Bronchus (tissue), 1 donor: ENCODE results near the genes DEFB127, FAM110A and SIRPB1.

- PRO-cap, result no peak
Measured at GRCh38 chr20:157217-157543, at the start of gene DEFB127. DEFB127 (plus strand) TSS chr20:157454.

DNA sequence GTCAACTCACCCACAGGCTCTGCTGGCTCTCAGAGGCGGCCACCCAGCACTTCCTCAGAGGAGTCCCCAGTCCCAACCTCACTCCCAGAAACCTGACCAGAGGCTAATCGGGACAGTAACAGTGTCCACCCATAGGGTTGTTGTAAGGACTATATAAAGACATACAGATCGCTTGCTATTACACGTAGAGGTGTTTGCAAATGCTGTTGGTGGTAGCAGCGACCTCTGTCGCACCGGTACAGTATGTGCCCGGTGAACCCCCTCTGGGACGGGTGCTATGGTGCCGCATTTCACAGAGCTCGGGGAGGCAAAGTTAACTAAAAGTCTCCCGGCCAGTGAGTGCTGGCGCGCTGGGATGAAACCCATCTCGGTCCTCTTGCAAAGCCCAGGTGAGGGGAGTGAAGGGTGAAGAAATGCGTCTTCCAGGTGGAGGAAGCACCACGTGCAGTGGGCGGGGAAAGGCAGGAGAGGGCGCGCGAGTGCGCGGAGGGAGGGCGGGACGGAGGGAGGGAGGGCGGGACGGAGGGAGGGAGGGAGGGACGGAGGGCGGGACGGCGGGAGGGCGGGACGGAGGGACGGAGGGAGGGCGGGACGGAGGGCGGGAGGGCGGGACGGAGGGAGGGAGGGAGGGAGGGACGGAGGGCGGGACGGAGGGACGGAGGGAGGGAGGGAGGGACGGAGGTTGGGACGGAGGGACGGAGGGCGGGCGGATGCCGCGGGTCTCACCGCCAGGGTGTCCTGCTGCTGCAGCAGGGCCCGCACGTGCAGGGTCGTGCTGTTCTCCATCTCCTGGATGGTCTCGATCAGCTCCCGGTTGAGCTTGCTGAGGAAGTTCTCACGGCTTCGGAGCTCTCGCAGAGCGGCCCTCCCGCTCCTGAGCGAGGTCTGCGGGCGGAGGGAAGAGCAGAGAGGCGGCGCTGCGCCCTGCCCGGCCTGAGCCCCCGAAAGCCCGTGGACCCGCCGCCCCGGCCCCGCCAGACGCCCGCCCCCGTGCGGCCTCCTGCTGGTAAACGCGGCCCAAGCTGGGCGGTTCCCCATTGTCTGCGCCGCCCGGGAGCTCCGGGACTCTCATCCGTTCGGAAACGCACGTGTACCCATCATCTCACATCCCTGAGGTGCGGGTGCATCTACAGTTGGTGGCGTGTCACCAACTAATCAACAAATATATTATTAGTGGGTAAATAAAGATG lies 11.7 kb downstream of the C20orf96 start:
- PRO-cap, result no peak

DNA sequence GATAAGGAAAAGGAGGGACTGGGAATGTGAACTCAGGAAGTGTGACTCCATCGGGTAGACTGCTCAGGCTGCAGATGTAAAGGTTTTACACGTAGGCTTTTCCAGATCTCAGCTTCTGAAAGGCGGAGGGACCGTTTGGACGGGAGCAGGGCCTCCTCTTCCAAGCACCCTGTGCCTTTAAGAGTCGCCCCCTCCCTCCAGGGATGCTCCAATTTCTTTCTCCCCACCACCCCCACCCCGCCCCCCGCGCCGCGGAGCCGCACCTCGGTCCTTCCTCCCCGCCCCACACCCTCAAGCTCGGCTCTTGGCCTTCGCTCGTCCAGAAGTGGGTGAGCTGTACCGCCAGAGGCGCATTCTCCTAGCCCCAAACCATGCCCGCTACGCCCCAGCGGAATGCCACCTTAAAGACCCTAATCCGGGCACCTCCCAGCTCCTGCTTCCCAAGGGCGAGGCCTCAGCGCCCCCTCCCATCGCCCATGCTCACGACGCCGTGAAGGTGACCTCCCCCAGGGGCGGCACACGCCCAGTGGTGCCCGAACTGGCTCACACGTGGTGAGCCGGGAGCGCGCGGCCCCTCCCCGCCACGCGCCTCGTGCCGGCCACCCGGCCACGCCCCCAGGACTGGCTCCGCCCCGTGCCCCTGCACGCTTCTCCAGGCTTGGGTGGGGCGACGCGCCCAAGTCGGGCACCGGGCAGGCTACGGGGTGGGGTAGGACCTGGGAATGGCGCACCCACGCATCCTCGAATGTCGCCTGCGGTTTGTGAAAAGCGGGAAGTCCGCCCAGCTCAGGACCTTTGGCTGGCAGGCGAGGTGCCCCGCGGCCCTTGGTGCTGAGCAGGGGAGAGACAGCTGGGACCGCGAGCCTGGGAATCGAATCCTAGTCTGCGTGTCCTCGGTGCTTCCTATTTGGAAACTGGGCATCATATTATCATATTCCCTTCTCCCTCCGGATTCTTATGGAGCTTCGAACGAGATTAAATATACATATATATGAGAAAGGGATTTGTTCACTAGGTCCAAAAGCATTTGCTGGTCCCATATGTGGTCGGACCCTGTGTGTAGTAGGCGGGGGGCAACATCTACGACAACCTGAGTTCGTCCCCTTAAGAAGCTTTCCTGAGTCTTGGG lies 1.0 kb upstream of the SOX12 start:
- PRO-cap, result bidirectional peak, plus-strand start at position 655 of the sequence, minus-strand start at position 528 of the sequence

DNA sequence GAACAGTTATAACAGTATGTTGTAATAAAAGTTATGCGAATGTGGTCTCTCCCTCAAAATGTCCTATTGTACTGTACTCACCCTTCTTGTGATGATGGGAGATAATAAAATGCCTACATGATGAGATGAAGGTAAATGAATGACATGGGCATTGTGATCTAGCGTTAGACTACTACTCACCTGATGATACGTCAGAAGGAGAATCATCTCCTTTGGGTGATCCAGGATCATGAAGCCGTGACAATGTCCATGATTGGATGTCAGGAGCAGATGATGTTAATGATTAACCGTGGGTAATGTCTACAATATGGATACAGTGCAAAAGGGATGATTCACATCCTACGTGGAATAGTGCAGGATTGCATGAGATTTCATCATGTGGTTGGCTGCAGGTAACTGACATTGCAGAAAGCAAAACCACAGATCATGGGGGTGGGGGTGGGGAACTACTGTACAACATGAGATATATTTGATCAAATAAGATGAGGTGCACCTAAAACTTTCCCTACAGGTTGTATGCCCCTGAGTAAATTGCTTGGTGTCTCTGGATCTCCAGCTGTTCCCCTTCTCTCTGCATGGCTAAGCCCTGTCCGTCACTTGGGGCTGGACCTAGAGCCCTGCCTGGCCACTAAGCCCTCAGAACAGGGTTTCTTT lies 6.2 kb upstream of the RBCK1 start:
- PRO-cap, result no peak

DNA sequence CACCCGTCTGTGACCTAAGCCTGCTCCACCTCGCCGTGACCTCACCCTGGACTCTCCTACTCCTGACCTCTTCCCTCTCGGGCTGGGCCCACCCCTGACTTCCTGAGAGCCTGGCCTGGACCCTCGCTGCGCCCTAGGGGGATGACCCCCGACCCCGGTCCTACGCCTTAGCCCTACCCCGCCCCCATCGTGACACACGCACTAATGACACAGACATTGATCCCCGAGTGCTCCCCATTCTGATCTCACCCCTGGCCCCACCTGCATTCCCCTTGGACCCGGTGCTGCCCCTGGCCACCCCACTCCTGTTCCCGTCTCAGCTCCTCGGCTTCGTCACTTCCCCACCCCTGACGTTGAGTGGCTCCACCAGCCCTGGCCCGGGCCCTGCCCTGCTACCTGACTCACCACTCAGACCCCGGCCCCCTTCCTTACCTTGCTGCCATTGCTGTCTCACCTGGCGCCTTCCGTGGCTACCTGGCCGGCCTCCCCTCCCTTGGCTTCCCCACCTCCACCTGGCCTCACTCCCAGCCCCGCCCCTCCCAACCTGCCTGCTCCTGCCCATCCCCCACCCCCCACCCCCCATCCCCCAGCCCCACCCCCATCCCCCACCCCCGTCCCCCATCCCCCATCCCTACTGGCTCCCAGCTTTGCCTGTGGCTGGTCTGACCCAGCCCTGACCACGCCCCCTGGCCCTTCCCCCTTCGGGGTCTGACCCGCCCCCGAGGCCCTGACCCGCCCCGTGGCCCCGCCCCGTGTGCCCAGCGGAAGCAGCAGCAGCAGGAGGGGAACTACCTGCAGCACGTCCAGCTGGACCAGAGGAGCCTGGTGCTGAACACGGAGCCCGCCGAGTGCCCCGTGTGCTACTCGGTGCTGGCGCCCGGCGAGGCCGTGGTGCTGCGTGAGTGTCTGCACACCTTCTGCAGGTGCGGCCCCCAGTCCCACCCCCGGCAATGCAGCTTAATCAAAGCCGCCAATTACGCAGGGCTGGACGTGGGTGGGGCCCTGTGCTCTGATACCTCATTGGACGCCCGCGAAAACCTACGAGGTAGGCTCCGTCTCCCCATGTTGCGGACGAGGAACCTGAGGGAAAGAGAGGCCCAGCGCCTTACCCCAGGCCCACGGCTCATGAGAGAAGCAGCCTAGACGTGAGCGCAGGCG lies 12.4 kb downstream of the RBCK1 start:
- PRO-cap, result bidirectional peak, plus-strand start at position 815 of the sequence, minus-strand start at position 495 of the sequence; bidirectional peak, plus-strand start at position 1,065 of the sequence, minus-strand start at position 919 of the sequence

DNA sequence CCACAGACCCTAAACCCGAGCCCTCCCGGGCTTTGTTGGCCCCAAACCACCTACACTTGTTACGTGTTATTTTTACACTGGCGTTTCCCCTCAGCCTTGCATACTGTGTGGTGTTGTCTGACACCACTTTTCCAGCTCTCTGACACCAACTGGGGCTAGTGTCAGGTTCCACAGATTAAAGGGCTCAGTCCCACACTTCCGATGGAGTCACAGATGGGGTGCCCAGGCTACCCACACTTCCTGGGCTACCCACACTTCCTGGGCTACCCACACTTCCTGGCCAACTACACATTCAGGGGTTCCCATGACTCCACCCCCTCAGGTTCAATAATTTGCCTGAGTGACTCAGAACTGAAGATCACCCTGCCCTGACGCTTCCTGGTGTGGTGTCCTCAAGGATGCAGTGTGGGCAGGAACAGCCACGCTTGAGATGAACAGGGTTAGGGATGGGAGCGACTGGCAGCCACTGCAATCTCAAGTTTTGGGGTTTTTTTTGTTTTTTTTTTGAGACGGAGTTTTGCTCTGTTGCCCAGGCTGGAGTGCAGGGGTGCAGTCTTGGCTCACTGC lies 25.5 kb downstream of the RBCK1 start:
- PRO-cap, result no peak

DNA sequence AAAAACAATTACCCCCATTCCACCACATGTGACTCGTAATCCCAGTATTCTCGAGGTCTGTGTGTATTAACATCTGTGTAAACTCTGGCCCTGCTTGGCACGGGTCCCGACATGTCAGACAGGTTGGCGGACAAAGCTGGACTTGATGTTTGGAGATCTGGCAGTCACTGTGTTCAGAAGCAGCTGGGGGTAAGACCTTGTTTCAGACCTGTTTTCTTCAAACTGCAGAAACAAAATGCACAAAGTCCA lies 35.2 kb downstream of the CSNK2A1 start:
- PRO-cap, result no peak

DNA sequence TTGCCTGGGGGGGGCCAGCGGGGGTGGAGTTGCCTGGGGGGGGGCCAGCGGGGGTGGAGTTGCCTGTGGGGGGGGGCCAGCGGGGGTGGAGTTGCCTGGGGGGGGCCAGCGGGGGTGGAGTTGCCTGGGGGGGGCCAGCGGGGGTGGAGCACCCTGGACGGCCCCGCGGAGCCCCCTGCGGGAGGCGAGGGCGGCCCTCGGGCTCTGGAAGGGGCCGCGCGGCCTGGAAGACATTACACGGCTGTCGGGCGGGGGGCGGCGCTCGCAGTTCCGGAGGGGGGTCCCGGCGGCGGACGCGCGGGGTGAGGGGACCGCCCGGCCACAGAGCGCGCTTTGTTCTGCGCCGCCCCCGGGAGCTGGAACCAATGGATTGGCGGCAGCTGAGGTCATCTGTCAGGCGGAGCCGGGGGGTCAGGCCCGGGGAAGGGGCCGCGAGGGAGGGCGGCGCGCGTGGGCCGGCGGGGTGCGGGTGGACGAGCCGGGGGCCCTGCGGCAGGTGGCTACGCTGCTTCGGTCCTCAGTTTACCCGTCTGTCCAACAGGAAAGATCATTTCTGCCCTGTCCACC lies 10.6 kb downstream of the SRXN1 start:
- PRO-cap, result no peak

GRCh38 chr20:699714-700496 lies 24.3 kb upstream of the SCRT2 start:
- PRO-cap, result no peak

GRCh38 chr20:833098-834417 lies at the start of gene FAM110A:
FAM110A (plus strand) TSS chr20:833715.
- PRO-cap, result bidirectional peak, plus-strand start at chr20:833715, minus-strand start at chr20:833501

DNA sequence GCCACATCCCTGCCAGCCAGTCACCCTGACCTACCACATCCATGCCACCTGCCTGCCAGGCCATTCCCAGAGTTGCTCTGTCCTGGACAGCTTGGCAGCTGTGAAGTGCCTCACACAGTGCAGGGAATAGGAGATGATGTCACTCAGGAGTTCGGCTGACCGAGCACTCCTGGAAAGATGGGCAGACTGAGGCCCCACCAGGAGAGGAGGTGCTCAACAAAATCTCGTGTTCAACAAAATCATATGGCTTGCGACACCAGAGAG lies 12.5 kb upstream of the PSMF1 start:
- PRO-cap, result no peak

GRCh38 chr20:1382493-1382935 lies 10.3 kb downstream of the FKBP1A start:
- PRO-cap, result no peak

GRCh38 chr20:1535938-1536285 lies 21.6 kb downstream of the SIRPD start:
- PRO-cap, result unidirectional peak, plus-strand start at chr20:1536097

- PRO-cap, result unidirectional peak, minus-strand start at chr20:1620009
Measured at GRCh38 chr20:1619608-1620136, at the start of gene SIRPB1. SIRPB1 (minus strand) TSS chr20:1620009.

GRCh38 chr20:1810492-1811664 lies 84.3 kb upstream of the SIRPA start:
- PRO-cap, result no peak

DNA sequence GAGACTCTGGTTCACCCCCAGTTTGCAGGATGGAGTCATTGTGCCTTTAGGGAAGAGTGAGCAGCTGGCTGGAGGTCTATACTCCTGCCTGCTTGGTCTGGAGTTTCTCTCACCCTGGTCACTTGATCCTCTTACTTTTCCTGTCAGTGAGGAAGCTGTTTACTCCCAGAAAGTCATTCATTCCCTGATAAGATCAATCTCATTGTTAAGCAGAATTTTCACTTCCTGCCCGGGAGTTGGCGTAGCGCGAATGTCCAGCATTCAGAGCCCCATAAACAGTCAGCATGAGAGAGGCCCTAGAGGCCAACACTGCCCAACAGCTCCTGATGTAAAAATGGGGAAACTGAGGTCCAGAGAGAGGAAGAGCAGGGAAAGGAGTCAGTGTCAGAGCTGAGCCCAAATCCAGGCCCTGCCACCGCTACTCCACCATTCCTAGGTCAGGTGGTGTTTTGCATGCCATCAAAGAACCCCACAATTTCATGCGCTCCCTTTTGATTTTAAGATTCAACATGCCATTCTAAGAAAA lies 70.3 kb upstream of the SIRPA start:
- PRO-cap, result no peak

DNA sequence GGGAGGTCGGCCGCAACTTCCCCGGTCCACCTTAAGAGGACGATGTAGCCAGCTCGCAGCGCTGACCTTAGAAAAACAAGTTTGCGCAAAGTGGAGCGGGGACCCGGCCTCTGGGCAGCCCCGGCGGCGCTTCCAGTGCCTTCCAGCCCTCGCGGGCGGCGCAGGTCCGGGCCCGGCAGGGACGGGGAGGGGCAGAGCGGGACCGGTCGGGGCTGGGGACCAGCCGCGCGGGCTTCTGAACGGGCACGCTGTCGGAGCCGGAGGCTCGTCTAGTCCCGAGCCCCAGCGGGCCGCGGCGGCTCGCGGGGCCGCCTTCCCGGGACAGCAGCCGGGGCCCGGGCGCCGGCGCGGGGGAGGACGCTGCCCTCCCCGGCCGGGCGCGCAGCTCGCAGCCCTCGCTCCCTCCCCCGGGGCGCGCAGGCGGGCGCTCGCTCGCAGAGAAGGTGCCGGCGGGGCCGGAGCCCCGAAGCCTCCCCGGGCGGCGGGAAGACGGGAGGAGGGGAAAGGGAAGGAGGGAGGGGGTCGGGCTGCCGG lies 786 bp upstream of the SIRPA start:
- PRO-cap, result bidirectional peak, plus-strand start at position 194 of the sequence, minus-strand start outside the sequence; bidirectional peak, plus-strand start outside the sequence, minus-strand start at position 483 of the sequence

DNA sequence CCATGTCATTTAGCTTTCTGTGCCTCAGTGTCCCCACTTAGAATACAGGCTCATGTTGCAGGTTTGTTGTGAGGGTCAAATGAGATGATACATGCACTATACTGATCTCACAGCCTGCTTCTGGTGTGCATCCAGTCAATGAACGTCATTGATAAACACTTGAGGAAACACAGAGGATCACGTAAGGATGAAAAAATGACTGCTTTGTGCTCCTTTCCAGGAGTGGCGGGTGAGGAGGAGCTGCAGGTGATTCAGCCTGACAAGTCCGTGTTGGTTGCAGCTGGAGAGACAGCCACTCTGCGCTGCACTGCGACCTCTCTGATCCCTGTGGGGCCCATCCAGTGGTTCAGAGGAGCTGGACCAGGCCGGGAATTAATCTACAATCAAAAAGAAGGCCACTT lies 19.7 kb downstream of the SIRPA start:
- PRO-cap, result no peak

DNA sequence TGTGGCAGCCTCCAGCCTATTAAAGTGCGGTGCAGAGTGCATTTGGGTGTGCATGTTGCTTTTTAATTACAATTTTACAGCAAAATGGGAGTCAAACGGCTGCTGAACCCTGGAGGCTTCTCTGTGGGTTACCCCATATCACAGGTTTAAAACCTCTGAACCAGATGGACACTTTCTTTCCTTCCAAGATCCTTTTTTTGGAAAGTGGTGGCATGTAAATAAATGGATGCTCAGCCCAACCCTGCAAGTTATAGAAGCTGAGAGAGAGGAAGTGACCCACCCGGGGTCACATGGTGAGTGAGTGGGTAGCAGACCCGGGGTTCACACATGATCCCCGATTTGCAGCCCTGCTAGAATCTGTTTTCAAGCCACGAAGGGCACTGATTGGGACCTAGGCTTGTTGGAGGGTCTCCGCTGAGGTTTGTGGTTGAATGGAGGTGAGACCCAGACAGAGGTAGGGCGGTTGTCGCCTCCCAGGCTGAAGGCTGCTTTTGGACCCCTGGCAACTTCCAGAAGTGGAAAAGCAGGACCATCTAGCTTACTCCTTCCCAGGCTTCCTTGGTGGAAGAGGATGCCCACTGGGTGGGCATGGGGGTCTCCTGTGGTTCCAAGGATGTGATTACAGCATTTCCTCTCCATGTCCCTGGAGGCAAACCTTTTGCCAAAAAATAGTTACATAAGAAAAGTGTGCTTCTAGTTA lies 32.1 kb downstream of the SIRPA start:
- PRO-cap, result no peak

DNA sequence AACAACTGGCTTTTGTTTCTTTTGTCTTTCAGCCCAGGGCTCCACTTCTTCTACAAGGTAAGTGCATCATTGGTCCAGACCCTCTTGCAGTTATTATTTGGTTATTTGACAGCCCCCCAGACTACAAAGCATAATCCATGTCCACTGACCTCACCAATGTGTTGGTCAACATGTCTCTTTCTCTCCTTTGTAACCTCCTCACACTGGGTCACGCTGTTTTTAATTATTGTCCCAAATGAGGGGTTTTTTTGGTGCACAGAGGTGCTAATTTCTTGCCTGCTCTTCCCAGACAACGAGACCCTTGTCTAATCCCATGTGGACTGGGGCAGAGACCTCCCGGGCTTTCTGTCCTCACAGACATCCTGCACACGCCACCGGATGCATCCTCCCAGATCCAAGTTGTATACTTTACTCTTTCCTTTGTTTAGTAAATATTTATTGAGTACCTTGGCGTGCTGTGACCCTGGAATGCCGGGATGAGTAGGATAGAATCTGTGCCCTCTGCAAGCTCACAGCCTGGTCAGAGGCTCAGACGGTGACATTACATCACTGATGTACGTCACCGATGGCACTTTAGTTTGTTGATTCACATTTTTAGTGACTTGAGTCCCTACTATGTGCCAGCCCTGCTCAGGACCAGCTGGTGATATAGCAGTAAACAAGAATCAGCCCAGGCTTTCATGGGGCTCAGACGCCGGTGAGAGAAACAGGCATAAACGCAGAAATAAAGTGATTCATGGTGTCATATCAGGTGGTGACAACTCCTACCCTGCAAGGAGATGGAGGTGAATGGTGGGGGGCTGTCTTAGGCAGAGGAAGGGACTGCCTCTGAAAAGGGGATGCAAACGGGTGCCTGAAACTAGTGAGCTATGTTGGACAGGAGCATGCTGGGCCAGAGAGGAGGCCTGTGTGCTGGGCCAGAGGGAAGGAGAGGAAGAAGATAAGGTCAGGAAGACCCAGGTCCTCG lies 32.9 kb downstream of the SIRPA start:
- PRO-cap, result no peak